ENCODE data around the gene ALDH5A1.

DNA sequence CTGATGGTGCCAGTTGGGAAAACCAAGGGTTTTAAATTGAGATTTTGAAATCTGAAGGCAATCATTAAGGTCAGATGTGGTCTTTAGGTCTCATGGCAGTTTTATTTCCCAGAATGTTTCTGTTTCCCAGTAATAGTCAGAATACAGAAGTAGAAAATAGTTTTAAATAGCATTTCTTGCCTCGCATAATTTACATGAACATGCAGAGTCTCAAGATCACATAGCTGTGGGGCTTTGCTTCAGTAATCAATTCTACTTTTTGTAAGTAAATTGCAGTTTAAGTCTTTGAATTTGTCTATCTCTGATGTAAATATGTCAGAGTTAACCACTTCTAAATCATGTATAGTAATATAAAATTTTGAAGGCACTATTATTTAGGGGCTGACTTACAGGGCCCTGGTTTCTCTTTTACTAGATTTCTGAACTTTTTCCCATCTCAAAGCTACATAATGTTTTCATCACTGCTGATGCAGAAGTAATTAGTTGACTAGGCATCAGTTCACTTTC is 58.2 kb downstream of the RNF144B start:
- RRBS: no CpG with 5 or more reads among the region's 1 CpG

GRCh38 chr6:19804238-19805130 is 32.7 kb upstream of the ID4 start:
- RRBS: 1% methylated on average over 39 of the region's 75 CpGs

DNA sequence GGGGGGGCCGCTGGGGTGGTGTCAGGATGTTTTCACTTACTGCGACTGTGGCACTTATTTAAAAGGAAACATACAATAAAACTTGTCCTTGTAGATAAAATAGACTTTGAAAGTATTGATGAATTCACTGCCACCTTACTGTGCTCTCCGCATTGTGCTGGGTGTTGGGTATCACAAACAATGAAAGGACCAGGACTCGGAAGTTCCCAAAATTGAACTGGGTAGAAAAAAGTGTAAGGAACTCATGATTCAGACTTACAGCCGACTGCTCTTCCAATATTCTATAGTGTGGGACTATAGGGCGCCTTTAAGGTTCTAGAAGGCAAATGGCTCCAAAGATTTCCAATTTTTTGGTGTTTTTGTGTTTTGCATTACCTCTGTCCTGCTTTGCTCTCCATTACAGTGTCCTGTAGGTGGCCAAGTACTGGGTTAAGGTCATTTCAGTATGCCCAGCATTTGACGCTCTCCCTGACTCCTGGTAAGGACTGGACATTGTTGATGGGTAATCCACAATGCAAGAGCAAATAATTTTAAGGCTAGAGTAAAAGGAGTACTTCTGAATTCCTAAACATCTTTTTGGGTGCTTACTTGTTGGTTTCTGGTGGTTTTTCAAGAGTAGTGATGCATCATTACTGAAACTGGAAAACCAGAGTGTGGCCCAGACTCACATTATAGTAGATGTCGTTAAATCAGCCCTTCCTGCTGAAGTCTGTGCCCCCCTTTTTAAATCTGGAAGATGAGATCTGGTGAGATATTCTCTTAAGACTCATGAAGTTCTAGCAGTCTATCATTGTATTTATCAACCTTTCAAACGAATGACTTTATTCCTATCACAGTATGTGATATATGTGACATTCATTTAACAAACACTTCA is 31.8 kb upstream of the ID4 start:
- RRBS: no CpG with 5 or more reads among the region's 9 CpGs

DNA sequence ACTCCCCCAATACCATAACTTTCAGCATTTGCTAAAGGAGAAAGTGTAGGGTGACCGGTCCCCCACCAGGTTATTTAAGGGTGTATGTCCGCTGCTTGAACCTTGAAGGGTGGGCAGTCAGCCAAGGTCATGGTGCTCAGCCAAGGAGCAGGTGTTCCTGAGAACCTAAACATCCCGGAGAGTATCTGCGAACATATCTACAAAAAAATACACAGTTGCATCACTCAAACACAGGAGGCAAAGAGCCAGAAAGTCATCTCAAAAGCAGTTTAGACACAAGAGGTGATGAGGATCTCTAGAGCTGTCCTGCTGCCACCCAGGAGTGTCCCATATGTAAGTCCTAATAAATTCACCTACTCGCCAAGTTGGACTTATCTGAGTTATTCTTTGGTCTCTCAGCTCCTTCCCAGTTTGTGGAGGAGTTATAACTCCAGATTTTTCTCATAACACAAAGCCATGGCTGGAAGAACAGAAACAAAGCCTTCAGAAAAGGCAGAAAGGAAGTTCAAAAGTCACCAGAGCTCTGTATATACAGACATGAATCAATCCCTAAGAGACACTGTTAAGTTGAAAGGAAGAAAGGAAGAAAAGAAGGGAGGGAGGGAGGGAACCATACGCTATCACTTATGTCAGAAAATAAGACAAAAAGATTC is 11.4 kb downstream of the MBOAT1 start:
- RRBS: no CpG with 5 or more reads among the region's 6 CpGs

GRCh38 chr6:20201864-20202457 is 10.3 kb downstream of the MBOAT1 start:
- RRBS: no CpG with 5 or more reads among the region's 2 CpGs

- RRBS: no CpG with 5 or more reads among the region's 8 CpGs
Observed at GRCh38 chr6:20366169-20366925, 35.3 kb upstream of the E2F3 start.

DNA sequence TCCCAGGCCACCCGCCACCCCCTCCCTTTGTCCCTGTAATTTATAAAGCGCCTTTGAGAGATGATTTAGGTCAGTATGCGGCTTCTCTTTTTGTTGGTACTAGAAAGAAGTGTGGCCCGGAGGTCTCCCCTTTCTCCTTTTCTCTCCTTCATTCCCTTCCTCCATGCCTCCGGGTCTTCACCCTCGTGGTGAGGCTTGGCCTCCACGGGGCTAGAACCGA is 2.4 kb downstream of the E2F3 start:
- RRBS: 12% methylated on average over 1 of the region's 8 CpGs

DNA sequence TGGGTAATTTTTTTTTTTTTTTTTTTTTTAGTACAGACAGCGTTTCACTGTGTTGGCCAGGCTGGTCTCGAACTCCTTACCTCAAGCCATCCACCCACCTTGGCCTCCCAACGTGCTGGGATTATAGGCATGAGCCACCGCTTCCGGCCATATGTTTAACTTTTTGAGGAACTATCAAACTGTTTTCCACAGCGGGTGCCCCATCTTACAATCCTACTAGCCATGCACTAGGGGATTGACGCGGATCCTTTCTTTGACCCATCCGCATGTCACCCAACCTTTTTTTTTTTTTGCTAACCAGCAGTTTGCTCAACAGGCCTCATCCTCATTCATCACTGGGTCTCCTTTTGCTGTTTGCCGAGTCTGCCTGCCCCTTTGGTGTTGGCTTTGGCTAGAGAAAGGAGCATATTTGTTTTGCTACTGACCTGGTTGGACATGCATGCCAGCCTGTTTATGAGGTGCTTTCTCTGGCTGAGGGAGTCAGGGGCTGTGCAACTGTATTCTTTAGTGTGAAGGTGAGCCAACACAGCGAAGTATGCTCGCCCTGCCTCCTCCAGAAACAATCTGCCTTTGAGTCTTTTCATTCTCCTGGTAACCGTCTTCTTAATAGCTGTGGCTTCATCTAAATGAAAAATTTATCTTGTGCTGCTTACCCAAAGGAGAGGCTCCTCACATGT is 40.2 kb downstream of the E2F3 start:
- RRBS: no CpG with 5 or more reads among the region's 13 CpGs

- RRBS: no CpG with 5 or more reads among the region's 5 CpGs
Observed at GRCh38 chr6:20877194-20877795, 343.0 kb downstream of the CDKAL1 start.

DNA sequence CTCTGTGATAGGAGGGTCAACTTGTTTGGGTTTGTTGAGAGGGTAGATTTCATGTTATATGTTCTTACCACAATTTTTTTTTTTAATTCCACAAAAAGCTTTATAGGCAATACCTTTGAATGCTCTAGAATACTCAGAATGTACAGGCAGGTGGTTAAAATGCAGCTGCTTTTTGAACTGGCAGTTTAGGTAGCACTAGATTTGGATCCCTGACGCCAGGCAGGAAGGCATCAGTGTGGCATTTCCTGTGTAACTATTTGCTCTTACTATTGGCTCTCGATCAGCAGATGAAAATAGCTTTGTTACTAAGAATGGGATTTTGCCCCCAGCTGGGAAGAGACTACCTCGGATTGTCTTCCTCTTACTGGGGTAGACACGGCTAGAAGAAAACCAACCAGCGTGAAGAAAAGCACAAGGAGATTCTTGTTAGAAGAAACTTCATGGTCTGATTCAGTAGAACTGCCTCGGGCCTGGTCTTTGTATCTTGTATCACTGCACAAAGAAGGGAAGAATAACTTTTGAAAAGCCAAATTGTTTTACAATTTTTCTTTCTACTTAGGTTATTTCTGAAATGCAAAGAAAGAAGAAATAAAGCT is 404.7 kb upstream of the SOX4 start:
- RRBS: no CpG with 5 or more reads among the region's 6 CpGs

- RRBS: no CpG with 5 or more reads among the region's 3 CpGs
Observed at GRCh38 chr6:21438589-21438974, 155.0 kb upstream of the SOX4 start.

- RRBS: 5% methylated on average over 2 of the region's 5 CpGs
Observed at GRCh38 chr6:21589114-21589247, 4.6 kb upstream of the SOX4 start.

- RRBS: no CpG with 5 or more reads among the region's 6 CpGs
Observed at GRCh38 chr6:21921924-21922487, 328.5 kb downstream of the SOX4 start.

GRCh38 chr6:22442741-22443248 is 126.6 kb upstream of the HDGFL1 start:
- RRBS: no CpG with 5 or more reads among the region's 1 CpG

DNA sequence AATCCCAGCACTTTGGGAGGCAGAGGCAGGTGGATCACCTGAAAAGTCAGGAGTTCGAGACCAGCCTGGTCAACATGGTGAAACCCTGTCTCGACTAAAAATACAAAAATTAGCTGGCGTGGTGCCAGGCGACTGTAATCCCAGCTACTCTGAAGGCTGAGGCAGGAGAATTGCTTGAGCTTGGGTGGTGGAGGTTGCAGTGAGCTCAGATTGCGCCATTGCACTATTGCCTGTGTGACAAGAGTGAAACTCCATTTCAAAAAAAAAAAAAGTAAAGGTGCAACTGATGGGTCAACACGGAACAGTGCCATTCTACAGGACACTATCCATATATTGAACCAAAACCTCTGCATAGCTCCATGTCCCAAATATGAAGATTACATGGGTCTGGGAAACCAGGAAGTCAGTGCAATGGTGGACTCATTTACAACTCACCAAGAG is 673.3 kb downstream of the HDGFL1 start:
- RRBS: no CpG with 5 or more reads among the region's 6 CpGs

DNA sequence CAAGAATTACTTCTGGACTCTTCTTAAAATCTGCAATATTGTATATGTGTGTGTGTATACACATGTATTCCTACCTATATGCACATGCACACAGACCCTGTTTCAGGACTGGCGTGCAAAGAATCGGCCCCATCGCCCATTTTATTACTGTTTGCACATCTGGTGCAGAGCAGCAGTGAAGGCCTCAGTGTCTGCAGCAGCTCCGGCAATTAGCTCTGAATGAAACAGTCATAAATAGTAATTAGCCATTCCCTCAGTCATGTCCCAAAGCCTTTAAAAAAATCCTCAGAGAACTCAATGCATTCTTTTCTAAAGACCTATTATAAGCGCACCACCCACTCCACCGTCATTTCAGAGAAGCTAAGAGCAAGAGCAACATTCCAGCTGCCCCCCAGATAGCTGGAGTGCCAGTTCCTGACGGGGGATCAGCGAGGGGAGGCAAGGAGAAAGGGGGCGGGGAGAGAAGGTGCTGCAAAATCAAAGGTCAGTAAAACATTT is 469.8 kb upstream of the NRSN1 start:
- RRBS: no CpG with 5 or more reads among the region's 9 CpGs

- RRBS: no CpG with 5 or more reads among the region's 4 CpGs
Observed at GRCh38 chr6:24329972-24330597, 27.8 kb downstream of the DCDC2 start.

GRCh38 chr6:24494625-24495190 is at the start of gene ALDH5A1:
ALDH5A1 (plus strand) TSS chr6:24494969.
- RRBS: 3% methylated on average over 30 of the region's 67 CpGs

- RRBS: no CpG with 5 or more reads among the region's 8 CpGs
Observed at GRCh38 chr6:24527721-24528496, 33.1 kb downstream of the ALDH5A1 start.

DNA sequence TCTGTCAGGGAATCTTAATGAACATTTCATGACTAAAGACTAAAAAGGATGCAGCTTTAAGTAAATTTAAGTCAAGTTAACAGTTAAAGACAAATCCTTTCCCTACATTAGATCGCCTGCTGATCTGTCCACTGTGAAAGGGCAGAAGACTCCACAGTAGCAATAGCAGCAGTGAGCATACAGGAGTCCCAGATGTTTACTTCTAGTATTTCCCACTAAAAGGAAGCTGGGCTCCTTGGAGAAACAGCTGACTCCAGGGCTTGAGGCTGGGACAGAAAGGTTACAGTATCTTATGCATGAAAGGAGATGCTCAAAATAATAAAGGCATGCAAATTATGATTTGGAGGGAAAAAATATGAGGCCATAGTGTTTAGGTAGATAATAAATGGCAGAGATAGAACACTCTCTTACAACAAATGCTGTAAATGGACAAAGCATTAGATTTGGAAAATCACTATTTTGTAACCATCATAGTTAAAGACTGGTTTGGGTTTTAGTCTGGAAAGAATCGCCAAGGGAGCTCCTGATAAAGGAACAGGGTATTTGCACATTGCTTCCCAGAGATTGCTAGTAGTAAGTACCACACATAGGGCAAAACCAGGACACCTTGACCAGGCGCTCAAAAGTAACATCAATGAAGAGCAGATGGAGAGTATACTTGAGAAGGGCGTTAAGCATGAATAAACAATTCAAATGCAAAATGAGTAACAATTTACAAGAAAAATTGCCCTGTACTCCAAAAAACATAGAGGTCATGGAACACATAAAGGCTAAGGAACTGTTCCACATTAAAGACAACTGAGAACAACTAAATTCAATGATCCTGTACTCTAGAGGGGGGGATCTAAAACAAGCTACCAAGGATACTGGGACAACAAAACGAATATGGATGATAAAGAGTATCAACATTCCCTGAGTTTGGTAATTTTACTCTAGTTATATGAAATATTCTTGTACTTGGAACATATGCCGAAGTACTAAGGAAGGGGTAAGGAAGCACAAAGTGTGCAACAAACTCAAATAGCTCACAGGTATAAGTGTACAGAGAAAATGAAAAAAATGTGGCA is 15.4 kb downstream of the C6orf62 start:
- RRBS: no CpG with 5 or more reads among the region's 6 CpGs